ENCODE data around the gene PSMG4.

DNA sequence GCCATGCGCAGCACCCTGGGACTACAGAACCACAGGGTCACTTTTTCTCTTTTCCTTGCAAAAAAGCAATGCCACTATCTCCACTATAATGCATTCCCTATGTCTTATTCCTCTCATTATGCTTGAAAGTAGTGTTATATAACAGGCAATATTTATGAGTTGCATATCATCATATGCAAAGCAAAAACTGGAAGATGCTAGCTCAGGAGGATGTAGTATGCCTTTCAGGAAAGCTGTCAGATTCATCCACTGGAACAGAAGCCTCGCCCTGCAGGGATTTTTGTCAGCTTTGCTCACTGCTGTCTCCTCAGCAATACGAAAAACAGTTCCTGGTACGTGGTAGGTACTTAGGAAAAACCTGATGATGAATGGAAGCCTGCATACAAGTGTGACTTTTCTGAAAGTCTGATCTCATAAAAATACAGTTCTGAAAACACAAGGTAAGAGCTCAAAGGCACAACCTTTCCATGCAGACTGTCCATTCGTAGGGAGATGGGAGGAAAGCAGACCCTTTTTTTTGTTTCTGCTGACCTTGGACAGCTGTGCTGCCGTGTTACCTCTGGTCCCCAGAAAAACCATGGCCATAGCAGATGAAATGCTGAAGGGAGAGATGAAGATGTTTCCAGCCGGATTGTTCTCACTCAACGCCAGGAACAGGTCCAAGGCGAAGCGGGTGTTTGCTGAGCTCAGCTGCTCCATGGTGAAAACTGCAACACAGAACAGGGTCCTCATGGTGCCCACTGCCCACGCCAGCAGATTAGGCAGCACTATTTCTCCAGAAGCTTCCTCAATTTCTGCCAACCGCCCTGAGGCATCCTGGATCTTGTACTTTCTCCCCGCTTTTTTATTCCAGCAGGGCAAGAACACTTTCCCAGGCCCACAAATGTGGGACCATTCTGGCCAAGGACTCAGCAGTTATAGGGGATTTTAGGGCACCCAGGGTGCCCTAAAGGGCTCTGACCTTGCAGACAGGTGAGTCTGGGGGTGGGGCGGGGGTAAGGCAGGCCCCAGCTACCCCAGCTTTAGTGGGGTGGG lies 1.5 kb downstream of the SERPINB1 start:
- RRBS: no CpG with 5 or more reads among the region's 14 CpGs

GRCh38 chr6:2891654-2892363 lies 11.3 kb downstream of the SERPINB9 start:
- RRBS: no CpG with 5 or more reads among the region's 24 CpGs

DNA sequence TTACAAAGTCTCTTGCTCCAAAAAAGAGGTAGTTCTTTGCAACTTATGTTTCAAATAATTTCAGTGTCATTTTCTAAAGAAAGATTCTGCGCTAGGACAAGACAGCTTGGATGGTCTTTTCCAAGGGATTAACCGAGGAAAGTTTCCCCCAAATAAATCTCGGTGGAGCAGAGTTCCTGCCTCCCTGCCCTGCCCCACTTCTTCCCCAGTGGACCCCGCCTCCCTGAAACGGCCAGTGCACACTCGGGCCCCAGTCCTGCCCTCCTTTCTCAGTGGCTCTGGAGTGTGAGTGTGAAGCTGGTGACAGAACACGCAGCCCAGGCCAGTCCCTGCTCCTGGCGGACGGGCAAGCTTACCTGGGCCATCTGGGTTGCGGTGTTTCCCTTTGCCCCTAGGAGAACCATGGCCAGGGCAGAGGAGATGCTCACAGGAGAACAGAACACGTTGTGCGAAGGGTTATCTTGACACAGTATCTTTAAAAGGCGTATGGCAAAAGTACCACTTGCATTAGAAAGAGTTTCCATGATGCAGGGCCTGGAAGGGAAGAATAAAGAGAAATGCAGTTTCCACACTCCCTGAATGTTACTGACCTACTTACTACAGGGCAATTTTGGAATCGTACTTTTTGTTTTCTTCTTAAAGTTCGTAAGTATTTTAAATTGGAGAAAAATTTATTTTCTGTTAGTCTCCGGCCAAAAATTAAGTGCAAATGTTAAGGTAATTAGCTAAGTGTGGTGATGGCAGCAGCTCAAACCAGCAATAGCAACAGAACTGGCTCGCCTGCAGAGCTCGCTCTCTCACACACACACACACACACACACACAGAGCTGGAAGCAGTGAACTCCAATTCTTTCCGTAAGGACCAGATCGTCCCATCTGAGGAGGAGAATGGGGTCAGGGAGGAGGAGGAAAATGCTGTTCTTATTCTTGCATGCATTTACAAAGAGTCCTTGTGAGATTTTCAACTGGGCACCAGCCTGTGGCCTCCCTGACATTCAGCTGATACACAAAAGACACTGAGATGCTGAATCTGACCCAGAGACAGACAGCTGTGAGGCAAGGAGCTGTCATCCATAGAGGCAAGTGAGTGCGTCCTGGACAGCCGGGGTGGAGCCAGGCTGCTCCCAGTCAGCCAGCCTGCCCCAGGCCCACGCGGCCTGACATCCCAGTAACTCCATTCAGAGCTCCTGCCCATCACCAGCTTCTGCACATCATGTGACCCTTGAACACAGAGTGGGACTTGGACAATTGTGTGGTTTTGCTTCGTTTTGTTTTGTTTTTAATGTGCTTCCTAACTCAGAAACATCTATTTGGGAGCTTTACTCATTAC lies 2.6 kb downstream of the SERPINB9 start:
- RRBS: no CpG with 5 or more reads among the region's 25 CpGs

DNA sequence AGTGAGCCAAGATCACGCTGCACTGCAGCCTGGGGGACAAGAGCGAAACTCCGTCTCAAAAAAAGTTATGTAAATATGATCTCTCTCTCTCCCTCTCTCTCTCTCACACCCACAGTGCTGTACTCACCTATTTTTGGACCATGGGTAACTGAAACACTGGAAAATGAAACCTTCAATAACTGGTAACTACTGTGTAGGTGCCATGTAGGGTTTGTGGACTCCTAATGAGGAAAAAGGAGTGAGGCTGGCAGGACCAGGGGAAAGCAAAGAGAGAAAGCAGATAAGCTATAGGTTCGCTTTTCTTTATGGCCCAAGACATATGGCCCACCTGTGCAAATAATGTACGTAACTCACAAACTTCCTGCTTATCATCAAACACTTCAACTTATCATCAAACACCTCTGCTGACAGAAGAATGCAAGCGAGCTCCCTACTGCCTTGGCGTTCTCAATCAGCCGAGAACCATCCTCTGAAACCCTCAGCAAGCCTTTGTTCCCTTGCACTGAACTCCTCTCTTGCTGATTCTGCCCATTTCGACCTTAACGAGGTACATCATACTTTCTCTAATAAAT lies 28.6 kb downstream of the SERPINB6 start:
- RRBS: no CpG with 5 or more reads among the region's 10 CpGs

GRCh38 chr6:2961458-2962590 lies 9.5 kb downstream of the SERPINB6 start:
- RRBS: no CpG with 5 or more reads among the region's 18 CpGs

DNA sequence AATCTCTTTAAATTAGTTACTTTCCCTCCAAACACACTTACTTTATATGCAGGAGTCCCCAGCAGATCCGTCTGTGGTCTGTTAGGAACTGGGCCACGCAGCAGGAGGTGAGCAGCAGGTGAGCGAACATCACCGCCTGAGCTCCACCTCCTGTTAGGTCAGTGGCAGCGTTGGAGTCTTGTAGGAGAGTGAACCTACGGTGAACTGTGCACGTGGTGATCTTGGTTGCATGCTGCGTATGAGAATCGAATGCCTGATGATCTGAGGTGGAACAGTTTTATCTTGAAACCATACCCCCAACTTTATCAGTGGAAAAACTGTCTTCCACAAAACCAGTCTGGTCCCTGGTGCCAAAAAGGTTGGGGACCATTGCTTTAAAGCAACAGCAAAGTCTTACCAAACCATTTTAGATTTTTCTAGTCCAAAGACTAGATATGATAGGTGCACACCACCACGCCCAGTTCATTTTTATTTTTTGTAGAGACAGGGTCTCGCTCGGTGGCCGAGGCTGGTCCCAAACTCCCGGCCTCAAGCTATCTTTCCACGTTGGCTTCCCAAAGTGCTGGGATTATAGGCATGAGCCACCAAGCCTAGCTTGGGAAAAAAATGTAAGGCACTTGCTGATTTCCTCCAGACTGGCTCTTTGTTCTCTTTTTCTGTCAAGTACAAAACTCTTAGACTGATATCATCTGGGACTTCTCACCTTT lies 4.9 kb downstream of the SERPINB6 start:
- RRBS: no CpG with 5 or more reads among the region's 15 CpGs

- RRBS: no CpG with 5 or more reads among the region's 16 CpGs
These were observed 13.5 kb upstream of the SERPINB6 start for GRCh38 chr6:2984552-2985499.

DNA sequence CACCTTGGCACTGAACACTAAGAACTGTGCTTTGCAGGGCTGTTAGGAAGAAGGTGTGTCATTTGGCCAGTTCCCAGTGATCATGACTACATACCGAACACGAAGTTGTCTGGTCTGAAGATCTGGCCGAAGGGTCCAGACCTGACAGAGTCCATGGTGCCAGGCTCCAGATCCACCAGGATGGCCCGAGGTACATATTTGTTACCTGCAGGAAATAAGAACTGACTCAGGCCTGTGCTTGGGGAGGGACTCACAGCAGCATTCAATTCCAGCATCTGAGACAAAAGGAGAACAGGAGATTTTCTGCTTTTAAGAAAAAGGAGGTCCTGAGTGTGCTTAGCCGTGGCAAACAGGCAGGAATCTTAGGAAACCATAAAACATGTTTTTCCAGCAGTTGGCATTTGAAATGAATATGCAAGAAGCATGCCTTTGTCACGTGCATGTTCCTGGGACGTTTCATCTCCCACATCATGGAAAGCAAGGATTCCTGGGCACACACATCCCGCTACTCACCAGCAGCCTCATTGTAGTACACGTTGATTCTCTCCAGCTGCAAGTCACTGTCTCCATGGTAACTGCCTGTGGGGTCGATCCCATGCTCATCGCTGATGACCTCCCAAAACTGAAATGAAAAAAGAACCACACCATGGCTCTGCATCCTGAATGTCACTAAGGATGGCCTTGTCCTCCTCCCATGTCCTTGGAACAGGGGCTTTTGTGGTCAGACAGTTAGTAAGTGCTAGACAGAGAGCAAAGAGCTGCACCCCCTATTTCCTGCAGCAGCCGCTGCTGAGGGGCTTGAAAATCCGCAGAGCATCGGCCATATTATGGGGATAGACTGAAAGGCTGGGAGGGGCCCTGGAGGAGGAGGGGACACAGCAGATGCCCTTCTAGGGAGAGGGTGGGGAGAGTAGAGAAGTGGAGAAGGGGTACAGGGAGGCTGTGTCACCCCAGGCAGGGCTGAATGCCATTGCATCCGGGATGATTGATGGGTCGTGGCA lies 1.5 kb downstream of the TUBB2A start:
- RRBS: no CpG with 5 or more reads among the region's 16 CpGs

GRCh38 chr6:3208981-3209635 lies 18.3 kb downstream of the TUBB2B start:
- RRBS: 0% methylated on average over 2 of the region's 12 CpGs

GRCh38 chr6:3228221-3228897 lies 906 bp upstream of the TUBB2B start:
- RRBS: 0% methylated on average over 4 of the region's 49 CpGs

DNA sequence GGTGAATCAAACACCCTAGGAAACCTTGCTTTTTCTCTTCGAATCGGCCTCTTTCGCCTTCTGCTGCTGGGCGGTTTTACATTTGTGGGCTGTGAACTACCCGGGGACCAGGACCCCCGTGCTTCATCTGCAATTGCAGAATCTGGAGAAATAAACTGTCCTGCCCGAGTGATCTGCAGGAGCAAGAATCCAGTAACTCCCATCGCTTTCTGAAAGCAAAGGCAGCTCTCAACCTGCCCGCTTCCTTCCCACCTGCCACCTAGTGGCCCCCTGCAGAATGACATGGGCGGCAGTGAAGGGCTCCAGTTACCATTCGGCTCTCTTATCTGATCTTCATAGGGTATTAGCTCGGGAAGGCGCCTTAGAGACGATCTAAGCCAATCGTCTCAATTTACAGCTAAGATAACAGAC lies 7.4 kb upstream of the PSMG4 start:
- RRBS: no CpG with 5 or more reads among the region's 15 CpGs

GRCh38 chr6:3258677-3259321 lies at the start of gene PSMG4:
TSS of gene PSMG4 (plus strand) at chr6:3258947.
- RRBS: 1% methylated on average over 28 of the region's 65 CpGs

DNA sequence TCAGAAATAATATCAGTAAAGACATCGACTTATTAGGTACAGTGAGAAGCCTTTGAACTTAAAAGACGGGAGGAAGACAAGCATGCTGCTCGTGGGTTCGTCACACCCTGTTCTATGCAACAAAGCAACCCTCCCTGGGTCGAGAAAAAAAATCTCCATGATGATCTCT lies 96.4 kb downstream of the PSMG4 start:
- RRBS: no CpG with 5 or more reads among the region's 5 CpGs

GRCh38 chr6:3356973-3357657 lies 98.4 kb downstream of the PSMG4 start:
- RRBS: no CpG with 5 or more reads among the region's 1 CpG

- RRBS: no CpG with 5 or more reads among the region's 12 CpGs
These were observed 77.3 kb downstream of the SLC22A23 start for GRCh38 chr6:3379376-3380043.

GRCh38 chr6:3427384-3428057 lies 29.3 kb downstream of the SLC22A23 start:
- RRBS: 36% methylated on average over 6 of the region's 16 CpGs

DNA sequence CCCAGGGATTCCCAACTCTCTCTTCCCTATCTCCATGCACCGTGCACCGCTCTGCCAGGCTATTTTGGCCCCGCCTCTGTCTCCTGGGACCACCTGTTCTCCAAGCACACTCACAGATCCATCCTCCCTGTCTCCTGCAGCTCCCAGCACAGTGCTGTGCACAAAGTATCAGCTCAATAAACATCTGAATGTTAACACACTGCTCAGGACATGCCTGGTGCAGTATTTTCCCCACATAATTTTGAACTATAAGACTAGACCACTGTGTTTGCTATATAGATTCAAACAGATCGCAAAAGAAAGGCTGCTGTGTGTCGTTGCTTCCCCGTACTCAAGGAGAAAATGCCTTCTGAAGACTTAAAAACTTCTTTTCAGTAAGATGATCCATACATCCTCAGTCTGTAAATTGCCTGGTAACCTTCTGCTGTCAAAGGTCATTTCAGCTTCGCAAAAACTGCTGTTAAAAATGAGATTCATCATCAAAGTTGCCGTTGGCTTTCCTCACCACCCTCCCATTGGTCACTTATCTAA lies 20.2 kb downstream of the SLC22A23 start:
- RRBS: no CpG with 5 or more reads among the region's 8 CpGs

GRCh38 chr6:3736651-3737286 lies 14.7 kb downstream of the PXDC1 start:
- RRBS: no CpG with 5 or more reads among the region's 14 CpGs

- RRBS: no CpG with 5 or more reads among the region's 5 CpGs
These were observed 44.8 kb upstream of the PXDC1 start for GRCh38 chr6:3796208-3796829.

All from retinal pigment epithelial cell (primary cell).